ENCODE measurements around the gene SULT2B1.

DNA sequence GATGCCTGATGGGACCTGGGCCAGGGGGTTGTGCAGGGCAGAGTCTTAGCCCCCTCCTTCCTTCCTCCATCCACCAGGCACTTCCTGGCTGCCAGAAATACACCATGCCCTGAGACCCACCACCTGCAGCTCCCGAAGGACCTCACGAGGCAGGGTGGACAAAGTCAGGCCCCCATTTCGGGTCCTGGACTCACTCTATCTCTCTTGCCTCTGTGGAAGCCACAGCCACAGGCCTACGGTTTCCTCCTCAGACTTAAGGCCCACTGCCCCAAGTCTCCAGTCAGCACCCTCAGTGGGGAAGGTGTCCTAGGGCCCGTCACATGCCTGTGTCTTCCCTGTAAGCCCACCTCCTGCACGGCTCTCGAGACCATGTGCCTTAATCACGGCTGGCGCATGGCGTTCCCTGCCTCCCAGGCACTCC, 7.5 kb downstream of the NAPA start:
- RRBS = no CpG with 5 or more reads among the region's 10 CpGs

DNA sequence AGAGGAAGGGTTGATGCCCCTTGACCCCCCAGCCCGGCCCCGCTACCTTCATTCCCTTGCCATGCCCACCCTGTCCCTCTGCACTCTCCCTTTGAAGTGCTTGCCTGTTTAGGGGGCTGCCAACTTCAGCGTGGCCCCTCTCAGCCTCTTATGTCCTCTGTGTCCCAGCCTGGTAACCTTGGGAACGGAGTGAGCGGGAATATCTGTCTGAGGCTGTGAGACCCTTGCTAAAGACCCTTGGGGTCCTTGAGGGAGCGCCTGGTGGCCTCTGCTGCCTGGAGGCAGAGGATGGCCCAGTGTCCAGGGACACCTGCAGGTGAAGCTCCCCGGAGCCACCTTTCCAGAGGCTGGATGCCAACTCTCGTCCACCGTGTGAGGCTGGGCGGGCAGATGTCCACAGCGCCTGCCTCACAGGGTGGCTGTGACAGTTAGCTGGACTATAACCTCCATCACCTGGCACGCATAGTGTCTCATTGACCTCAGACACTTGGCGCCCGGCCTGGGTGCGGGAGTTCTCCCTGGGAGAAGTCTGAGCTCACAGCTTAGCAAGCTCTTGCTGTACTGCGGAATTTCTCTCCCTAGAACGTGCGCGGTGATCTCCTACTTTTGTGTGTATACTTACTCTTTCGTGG, 9.7 kb downstream of the BICRA start:
- RRBS = no CpG with 5 or more reads among the region's 20 CpGs

DNA sequence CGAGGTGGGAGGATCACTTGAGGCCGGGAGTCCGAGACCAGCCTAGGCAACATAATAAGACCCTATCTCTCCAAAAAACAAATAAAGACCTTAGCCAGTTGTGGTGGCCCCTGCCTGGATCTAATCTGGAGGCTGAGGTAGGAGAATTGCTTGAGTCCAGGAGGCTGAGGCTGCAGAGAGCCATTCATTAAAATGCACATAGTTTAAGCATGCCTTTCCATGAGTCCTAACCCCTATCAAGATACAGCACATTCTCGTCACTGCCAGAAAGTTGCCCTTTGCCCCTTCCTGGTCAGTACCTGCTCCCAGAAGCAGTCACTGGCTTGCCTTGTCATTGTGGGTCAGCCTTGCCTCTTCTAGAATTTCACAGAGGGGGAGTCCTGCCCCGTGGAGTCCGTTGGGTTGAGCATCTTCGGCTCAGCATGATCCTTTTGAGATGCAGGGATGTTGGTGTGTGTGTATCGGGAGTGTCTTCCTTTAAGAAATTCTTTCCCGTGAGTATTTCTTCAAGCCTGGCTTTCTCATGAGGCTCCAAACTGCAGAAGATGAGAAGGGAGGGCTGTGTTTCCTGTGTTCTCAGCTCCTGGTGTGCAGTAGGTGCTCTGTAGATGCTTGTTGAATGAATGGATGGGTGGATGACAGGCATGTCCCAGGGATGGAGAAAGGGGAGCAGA, 10.9 kb downstream of the BICRA start:
- RRBS = no CpG with 5 or more reads among the region's 9 CpGs

- RRBS = no CpG with 5 or more reads among the region's 25 CpGs
These were observed 5.8 kb downstream of the EHD2 start for GRCh38 chr19:47718693-47719726.

DNA sequence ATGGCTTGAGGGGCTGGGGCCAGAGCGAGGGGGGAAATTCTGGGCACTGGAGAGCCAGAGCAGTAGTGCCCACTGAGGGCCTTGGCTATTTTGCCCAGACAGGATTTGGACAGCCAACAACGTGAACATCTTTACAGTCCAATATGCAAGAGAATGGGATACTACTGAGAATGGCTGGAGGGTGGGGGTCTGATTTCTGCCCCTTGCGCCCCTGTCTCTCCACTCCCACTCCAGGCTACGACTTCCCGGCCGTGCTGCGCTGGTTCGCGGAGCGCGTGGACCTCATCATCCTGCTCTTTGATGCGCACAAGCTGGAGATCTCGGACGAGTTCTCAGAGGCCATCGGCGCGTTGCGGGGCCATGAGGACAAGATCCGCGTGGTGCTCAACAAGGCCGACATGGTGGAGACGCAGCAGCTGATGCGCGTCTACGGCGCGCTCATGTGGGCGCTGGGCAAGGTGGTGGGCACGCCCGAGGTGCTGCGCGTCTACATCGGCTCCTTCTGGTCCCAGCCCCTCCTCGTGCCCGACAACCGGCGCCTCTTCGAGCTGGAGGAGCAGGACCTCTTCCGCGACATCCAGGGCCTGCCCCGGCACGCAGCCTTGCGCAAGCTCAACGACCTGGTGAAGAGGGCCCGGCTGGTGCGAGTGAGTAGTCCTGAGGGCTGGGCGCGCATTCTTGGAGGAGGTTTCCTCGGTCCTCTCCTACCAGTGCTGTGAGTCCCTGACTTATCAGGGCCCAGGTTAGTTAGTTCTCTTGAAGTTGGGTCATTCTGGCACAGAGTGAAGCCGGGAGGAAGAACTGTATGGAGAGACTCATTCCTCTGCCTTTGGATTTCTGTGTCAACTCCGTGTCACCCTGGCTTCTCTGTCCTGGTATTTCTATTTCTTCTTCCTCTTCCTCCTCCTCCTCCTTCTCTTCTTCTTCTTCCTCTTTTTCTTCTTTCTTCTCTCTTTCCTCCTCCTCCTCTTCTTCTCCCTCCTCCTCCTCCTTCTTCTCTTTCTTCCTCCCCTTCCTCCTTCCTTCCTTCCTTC, 12.7 kb downstream of the EHD2 start:
- RRBS = 96% methylated on average over 10 of the region's 51 CpGs

DNA sequence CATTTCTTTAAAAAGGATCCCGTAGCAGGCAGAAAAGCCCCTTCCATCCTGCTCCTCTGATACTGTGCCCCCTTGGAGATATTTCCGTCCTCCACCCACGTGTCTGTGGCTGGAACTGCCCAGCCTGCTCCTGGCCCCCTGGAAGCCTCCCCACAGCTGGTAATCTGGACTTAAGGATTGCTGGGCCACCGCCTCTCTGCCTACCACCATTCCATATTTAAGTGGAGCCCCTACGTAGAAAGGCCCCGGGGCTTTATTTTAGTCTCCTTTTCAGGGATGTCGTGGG, 2.8 kb upstream of the NOP53 start:
- RRBS = no CpG with 5 or more reads among the region's 7 CpGs

GRCh38 chr19:47755570-47756033, 10.3 kb downstream of the NOP53 start:
- RRBS = no CpG with 5 or more reads among the region's 14 CpGs

GRCh38 chr19:47891670-47892348, 5.7 kb upstream of the SULT2A1 start:
- RRBS = no CpG with 5 or more reads among the region's 5 CpGs

- RRBS = no CpG with 5 or more reads among the region's 7 CpGs
These were observed 618 bp upstream of the PLA2G4C start for GRCh38 chr19:48111249-48111621.

- RRBS = no CpG with 5 or more reads among the region's 9 CpGs
These were observed 16.1 kb downstream of the ZSWIM9 start for GRCh38 chr19:48186508-48187070.

DNA sequence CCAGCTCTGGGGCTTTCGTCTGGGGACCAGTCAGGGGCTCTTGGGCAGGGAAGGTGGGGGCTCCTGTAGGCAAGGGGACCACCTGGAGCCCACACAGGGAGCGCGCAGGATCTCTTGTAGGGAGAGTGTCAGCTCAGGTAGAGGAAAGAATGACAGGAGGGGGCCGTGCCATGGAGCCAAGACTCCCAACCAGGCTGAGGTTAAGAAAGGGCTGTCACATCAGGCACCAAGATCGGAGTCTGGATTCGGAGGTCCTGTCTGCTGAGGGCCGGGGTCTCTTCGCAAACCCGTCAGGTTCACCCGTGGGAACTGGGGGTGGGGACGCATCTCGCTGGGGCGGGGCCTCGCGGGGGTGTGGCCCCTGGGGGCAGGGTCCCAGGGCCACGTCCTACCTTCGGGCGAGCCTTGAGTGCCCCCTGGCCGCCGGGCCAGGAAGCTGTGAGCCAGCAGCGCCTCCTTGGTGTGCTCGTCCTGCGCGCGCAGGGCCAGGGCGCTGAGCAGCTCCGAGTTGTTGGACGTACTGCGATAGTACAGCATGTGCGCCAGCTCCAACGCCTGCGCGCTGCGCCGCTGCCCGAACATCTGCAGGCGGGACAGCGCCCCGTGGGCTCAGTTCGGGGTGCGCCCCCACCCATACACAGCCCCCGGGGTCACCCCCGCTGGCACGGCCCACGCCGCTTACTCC, 8.4 kb downstream of the EMP3 start:
- RRBS = no CpG with 5 or more reads among the region's 46 CpGs

- RRBS = no CpG with 5 or more reads among the region's 24 CpGs
These were observed 9.5 kb downstream of the LMTK3 start for GRCh38 chr19:48502014-48502721.

DNA sequence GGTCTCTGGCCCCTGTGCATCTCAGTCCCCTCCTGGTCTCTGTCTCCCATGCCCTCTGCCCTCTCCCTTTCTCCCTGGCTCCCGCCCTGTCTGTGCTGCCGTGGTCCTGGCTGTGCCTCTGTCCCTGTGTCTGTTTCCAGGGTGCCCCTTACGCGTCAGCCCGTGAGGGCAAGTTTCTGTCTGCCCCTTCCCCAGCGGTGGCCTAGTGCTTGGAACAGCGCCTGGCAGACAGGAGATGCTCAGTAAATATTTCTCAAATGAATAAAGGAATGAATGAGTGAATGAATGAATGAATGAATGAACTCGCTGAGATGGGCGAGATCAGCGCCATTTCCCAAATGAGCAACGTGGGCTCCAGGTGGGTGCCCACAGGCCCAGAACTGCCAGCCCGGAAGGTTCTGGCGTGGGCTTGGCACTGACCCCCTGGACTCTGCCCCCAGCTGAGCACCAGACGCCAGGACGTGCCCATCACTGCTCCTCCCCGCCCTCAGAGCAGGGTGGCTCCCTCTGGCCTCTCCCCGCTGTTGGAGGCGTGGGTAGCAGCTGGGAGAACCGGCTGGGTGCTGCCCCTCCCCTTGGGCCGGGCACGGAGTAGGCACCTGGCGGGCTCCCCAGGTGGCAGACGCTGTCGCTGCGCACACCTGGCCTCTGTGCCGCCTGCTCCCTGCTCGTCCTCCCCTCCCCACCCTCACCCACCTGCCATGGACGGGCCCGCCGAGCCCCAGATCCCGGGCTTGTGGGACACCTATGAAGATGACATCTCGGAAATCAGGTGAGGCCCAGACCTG, at the start of gene SULT2B1:
Gene SULT2B1 (plus strand): TSS at position 621 of the 788 bp plus-strand sequence.
- RRBS = 39% methylated on average over 2 of the region's 32 CpGs

- RRBS = no CpG with 5 or more reads among the region's 10 CpGs
These were observed 783 bp downstream of the SULT2B1 start for GRCh38 chr19:48552754-48553155.

DNA sequence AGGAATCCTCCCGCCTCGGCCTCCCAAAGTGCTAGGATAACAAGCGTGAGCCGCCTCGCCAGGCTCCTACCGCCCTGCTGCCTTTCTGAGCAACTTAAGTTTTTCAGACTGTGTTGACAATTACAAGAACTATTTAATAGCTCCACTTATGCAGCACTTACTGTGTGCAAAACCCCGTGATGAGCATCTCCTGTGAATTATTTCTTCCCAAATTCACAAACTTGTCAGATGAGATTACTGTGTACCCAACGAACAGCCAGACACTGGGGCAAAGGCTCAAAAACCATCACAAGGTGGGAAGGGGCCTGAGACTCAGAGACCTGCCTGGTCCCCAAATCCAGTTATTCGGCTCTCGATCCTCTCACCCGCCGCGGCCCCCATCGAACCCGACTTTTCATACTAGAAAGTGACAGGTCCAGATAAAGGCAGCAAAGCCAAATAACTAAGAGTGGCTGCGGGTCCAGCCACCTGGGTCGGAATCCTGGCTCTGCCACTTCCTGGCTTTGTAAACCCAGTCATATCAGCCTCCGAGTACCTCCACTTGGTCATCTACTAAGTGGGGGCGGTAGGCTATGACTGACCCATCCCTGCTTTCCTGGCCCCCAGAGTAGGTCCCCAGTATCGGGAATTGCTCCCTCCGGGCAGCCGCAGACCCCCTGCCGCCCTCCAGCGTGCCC, 441 bp downstream of the RPL18 start:
- RRBS = no CpG with 5 or more reads among the region's 24 CpGs

DNA sequence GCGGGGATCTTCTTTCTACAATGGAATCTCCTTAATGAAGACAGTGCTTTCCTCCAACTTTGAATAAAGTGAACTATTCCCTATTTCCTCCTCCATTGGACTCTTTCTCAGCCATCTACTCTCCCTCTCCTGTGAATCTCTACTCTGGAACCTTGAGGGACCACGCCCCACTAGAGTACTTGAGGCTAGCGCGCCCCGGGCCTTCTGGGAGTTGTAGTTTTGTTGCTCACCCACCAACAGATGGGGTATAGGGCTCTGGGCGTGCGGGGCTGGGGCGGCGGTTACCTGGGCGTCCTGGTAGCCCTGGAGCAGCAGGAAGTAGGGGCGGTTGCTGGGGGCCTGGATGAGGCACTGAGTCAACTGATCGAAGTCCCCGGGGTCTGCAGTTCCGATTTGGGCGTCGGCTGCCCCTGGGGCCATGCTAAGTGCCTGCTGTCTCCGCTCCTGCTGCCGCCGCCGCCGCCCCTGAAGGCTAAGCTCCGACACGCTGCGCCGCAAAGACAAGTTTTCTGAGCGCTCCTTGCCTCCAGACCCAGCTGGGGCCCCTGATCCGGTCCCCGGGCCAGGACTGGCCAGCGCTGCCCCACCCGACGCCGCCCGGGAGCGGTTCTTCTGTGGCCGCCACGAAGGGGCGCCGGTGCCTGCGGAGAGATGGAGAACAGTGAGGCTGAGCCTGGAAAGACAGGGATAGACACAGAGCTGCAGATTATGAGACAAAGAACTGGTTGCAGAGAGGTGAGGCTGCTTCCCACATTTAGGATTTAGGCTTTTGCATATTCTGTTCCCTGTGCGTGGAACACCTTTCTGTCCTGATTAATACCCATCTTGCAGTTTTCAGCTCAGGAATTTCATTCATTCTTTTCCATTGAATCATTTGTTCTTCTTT, 5.3 kb downstream of the RASIP1 start:
- RRBS = 38% methylated on average over 6 of the region's 40 CpGs

DNA sequence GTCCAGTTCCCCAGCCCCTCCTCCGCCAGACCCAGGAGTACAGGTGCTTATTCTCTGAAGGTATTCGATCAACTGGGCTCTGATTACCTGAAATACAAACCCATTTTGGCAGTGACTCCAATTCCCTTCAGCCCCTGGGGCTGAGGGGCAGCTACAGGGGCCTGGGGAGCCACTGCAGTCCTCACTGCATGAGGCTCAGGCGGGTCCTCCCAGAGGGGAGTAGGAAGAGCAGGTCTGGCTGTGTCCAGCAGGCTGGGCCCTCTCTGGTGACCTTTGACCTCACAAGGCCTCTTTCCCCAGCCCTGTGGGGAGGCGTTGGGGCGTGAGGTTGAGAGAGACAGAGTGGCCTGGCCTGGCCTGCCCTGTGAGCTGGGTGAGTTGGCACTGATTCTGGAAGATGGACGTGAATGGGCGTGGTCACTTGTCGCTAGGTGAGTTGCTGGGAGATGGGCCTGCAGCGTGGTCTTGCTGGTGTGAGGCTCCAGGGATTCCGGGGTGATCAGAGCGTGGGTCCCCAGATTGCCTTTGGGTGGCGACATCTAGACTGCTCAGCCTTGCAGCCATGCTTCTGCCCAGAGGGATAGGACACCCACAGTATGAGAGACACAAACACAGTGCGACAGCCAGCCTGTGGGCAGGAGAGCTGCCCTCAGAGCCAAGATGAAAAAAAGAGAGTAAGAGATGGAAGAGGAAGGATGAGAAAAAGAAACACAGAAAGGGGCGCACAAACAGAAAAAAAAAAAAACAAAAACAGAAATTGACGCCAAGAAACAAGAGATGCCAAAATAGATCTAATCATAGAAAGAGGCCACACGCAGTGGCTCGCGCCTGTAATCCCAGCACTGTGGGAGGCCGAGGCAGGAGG, 2.9 kb downstream of the BCAT2 start:
- RRBS = no CpG with 5 or more reads among the region's 19 CpGs

DNA sequence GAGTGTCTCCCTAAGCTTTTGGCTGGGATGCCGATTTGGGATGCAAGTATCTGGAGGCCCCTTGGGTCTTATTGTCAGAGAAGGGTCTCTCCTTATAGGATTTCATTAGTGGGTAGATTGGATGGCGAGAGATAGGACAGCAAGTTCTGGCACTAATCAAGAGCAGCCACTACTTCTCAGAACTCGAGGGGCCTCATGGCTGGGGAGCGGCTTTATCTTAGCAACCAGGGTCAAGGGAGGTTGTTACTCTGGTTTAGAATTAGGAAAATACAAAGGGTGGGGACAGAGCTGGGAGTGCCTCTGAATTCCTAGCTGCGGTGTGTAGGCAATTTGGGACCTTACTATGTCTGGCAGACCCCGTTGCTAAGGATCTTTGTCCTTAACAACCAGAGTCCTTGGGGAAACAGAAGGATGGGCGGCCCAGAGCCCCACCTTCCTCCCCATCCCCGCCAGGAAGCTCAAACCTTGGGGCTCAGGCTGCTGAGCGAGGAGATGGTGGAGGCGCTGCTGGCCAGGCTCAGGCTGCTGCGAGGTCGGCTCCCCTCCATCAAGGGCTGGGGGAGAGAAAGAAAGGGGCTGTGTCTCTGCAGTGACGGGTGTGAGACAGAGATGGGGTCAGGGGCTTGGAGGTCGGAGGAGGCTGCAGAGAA, 1.2 kb downstream of the PLEKHA4 start:
- RRBS = no CpG with 5 or more reads among the region's 14 CpGs

DNA sequence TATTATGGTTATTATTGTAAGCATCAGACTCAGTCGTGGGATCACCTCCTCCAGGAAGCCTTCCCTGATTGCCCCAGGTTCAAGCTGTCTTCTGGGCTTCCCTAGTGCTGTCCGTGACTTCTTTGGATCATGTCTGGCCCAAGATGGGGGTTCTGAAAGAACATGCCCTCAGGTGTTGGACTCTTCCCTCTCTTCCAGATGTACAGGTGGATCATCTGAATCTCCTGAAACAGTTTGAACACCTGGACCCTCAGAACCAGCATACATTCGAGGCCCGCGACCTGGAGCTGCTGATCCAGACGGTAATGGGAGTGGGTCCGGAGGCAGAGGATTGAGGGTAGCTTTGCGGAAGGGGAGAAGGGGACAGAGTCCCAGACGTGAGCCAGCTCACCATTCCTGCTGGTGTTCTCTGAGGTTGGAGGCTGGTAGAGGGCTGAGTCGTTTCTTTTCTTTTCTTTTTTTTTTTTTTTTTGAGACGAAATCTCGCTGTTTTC, 10.9 kb downstream of the NUCB1 start:
- RRBS = no CpG with 5 or more reads among the region's 12 CpGs

GRCh38 chr19:48922562-48923292, 10.8 kb upstream of the DHDH start:
- RRBS = 100% methylated on average over 1 of the region's 15 CpGs

Data from OVCAR3 (cell line).